ENCODE results near the genes SLC12A4 and ZFP90.

DNA sequence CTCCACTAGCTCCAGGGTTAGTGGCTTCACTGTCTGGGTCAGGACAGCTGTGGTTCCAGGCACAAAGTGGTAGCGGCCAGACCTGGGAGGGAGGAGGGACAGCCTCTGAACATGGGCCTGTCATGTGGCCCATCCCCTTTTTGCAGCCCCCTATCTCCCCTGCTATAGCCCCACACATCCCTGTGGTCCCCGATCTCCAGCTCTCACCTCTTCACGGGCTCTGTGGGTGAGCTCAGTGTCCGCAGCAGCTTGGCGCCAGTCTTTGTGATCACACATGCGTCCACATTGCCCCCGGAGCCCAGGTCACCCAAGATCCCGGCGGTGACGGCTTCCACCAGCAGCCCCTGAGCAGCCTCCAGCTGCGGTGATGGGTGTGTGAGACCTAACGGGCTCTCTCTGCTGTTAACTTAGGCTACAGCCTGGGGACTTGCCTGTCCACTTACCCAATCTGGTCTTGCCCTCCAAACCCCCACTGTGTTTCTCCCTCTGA, 2.0 kb downstream of the PSMB10 start:
- PRO-cap = no peak
- RAMPAGE, long total RNA, 2 experiments = no peak in any of the 2 experiments

DNA sequence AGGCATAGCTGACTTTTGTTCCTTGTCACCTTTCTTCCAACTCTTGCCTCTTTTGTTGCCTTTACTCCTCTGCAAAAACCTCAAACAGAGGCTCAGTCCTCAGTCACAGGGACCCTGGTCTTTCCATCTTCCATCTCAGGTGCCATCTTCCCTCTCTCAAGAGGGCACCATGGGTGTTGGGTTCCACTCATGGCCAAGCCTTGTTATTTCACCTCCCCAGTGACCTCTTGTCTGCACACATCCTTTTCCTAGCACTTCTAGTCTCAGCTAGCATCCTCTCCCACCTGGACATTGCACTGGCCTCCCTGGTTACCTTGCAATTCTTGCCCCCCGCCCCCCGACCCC, 503 bp upstream of the PSMB10 start:
- PRO-cap = no peak
- RAMPAGE, long total RNA, 2 experiments = no peak in any of the 2 experiments

GRCh38 chr16:67967299-67968430, 772 bp downstream of the SLC12A4 start:
- PRO-cap = bidirectional peak, plus-strand start at chr16:67967604, minus-strand start at chr16:67967474; bidirectional peak, plus-strand start at chr16:67968320, minus-strand start at chr16:67968269
- RAMPAGE, long total RNA, 2 experiments = no peak in any of the 2 experiments

GRCh38 chr16:67968431-67969407, at the start of gene SLC12A4:
Gene SLC12A4, minus strand, starts transcription at chr16:67968637.
- PRO-cap = bidirectional peak, plus-strand start at chr16:67968742, minus-strand start at chr16:67968601; bidirectional peak, plus-strand start at chr16:67969287, minus-strand start at chr16:67969191
- RAMPAGE, long total RNA, 2 experiments = no peak in any of the 2 experiments

DNA sequence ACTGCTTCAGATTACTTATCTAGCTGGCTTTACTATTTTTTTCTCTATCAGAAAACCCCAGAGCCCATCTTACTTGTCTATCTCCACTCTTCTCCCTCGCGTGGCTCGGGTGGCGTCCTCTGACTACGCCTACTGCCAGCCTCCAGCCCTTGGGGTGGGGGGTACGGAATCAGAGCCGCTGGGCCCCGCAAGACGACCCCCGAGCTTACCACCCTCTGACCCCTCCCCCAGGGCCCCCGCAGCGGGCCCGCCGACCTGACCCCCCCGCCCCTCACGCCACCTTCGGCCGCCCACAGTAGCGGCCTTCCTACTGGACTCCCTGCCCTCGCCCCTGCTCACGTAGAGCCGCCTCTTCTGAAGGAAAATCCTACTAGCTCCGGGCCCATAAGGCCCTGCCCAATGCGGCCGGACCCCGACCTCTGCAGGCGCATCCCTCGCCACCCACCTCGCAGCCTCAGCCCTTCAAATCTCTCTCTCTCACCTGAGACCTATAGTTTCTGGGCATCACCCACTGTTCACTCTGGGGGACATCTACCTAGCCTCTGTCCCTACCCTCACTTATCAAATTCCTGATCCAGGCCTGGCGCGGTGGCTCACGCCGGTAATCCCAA, 1.1 kb upstream of the SLC12A4 start:
- PRO-cap = no peak
- RAMPAGE, long total RNA, 2 experiments = no peak in any of the 2 experiments

DNA sequence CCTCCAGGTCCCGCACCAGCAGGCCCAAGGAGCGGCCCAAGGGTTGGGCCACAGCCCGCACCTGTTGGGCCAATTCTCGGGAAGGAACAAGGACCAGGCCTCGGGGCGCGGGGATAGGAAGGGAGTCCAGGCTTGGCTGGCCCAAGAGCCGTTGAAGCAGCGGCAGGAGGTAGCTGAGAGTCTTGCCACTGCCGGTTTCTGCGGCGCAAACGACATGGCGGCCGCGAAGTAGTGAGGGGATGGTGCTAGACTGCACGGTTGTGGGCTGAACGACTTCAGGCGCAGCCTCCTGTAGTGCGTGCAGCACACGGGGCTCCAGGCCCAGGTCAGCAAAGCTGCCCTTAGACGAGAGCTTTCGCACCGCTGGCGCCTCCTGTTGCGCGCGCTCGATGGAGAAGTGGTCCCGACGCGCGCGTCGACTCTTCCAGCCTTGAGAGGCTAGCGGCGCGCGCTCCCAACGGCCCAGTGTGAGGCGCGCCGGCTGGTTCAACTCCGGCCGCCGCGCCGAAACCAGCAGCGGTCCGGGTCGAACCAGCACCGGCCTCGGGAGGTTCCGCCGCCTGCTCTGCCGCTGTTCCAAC, 454 bp downstream of the DDX28 start:
- PRO-cap = no peak
- RAMPAGE, long total RNA, 2 experiments = no peak in any of the 2 experiments

DNA sequence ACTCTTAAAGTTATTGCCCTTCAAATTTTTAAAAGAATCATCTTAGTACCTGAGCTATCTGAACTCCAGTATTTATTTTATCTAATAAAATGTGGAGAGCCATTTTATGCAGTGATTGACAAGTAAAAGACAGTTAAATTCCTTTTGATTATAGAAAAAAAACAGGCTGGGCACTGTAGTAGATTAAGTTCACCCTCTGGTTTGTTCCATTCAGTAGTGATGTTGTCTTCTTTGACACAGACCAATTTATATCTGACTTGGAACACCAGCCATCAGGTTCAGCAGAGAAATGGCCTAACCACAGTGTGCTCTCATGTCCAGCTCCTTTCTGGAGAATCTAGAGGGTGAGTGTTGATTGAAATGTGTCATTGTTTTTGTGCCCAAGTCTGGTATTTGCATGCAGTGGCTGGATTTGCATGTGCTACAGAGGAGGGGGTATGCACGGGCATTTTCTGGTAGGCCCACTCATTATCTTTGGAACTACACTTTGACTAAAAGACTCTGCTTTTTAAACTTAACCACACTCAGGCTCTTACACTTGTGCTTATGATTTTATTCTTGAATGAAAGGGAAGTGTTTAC, 21.7 kb downstream of the ESRP2 start:
- PRO-cap = no peak
- RAMPAGE, long total RNA, 2 experiments = no peak in any of the 2 experiments

- PRO-cap = no peak
- RAMPAGE, long total RNA, 2 experiments = no peak in any of the 2 experiments
These were observed 5.8 kb downstream of the ESRP2 start for GRCh38 chr16:68230127-68230620.

DNA sequence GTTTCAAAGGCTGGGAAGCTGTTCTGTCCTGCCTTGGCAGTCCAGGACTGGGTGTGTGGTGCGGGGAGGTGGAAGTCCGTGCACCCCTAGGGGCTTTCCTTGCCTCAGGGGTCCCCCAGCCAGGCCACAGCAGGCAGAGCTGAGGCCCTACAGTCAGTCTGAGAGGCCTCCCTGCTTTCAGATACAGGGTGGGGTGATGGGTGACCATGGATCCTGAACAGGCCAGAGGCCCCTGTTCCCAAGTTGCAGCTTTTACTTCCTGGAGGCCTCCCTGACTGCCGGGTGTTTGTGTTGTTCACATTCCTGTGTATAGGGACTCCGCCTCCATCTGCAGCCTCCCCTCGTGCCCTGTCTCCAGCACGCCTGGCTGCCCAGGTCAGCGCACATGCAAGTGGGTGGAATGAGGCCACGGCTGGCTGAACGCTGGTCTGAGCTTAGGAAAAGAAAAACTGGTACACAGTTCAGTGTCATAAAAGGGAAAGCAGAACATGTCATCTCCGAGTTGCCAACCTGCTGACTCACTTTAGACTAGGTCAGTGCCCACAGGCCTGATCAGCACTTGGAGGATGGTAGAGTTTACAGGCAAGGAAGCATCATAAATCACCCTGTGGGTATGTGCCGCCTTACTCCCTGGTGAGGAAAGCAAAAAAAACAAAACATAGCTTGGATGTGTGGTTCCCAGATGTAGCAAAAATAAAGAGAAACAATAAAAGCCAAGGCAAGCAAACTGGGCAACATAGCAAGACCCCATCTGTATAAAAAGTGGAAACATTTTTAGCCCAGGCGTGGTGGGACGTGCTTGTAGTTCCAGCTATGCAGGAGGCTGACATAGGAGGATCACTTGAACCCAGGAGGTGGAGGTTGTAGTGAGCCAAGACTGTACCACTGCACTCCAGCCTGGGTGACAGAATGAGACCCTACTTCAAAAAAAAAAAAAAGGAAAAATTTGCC, 6.2 kb upstream of the SLC7A6 start:
- PRO-cap = no peak
- RAMPAGE, long total RNA, 2 experiments = no peak in any of the 2 experiments

DNA sequence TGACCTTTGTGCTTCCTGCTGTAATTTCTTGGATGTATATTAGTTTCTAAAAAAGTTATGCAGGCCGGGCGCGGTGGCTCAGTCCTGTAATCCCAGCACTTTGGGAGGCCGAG, 1.4 kb downstream of the SLC7A6 start:
- PRO-cap = no peak
- RAMPAGE, long total RNA, 2 experiments = no peak in any of the 2 experiments

GRCh38 chr16:68300436-68301665, 9.9 kb downstream of the SLC7A6OS start:
- PRO-cap = no peak
- RAMPAGE, long total RNA, 2 experiments = no peak in any of the 2 experiments

GRCh38 chr16:68309822-68310139, 965 bp downstream of the SLC7A6OS start:
- PRO-cap = no peak
- RAMPAGE, long total RNA, 2 experiments = no peak in any of the 2 experiments

DNA sequence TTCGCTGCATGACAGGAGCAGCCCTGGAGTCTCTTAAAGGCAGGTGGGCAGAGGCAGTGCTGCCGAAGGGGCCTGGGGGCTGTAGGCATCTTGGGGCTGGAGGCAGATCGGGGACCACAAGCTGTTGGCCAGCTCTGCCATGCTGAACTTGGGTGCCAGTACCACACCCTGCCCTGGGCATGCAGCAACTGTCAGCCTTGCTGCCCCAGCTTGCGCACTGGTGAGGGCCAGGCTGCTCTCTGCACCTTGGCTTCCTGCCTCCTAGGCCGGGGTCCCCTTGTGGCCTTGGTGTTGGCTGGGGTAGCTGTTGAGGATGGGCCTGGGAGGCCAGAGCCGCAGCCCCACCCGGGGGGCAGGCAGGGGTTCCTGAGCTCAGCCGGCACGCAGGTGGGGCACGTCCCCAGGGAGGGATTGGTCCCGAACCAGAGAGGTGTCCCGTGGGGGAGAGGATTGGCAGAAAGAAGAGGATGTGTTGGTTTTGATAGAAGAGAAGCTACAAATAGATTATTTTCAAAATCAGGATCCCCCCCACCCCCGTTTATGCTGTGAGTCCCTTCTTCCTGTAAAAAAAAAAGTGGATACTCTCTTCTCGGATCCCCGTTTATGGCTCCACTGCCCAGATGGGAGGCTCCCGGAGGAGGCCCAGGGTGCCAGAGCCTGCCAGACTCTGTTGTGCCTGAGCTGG, 49.1 kb downstream of the PRMT7 start:
- PRO-cap = no peak
- RAMPAGE, long total RNA, 2 experiments = no peak in any of the 2 experiments

DNA sequence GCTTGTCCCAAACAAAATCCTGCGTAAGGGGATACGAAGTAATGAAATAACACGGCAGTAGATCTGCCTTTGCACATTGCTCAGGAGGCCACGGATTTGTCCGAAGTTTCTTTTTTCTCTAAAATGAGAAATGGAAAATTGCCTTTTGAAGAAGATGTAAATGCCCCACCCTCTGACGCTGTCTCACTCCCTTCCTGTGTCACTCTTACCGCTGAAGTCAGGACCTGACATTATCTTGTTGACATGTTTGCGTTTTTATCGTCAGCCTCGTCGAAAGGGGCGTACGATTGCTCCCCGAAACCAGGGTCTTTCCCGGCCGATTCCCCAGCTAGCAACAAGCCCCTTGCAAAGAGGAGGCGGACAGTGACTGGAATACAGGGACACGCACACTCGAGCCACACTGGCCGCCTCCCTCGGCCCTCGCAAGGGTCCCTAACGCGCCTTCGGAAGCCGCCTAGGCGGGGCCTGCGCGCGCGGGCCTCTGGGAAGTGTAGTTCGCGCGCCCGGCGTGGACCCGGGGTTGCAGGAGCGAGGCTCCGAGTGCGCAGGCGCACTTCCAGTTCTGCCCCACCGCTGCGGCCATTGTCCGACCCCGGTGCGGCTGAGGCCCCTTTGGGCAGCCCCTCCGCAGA, at the start of gene ZFP90:
ZFP90 (plus strand) TSS at position 553 of the 632 bp plus-strand sequence.
- PRO-cap = bidirectional peak, plus-strand start at position 559 of the sequence, minus-strand start at position 422 of the sequence
- RAMPAGE, long total RNA, 2 experiments = start-site peak on the plus strand in 2 of 2 experiments, centred at positions 564 to 572 of the sequence, 32 to 39 reads per replicate

GRCh38 chr16:68640861-68641344, 4.2 kb upstream of the CDH3 start:
- PRO-cap = no peak
- RAMPAGE, long total RNA, 2 experiments = no peak in any of the 2 experiments

DNA sequence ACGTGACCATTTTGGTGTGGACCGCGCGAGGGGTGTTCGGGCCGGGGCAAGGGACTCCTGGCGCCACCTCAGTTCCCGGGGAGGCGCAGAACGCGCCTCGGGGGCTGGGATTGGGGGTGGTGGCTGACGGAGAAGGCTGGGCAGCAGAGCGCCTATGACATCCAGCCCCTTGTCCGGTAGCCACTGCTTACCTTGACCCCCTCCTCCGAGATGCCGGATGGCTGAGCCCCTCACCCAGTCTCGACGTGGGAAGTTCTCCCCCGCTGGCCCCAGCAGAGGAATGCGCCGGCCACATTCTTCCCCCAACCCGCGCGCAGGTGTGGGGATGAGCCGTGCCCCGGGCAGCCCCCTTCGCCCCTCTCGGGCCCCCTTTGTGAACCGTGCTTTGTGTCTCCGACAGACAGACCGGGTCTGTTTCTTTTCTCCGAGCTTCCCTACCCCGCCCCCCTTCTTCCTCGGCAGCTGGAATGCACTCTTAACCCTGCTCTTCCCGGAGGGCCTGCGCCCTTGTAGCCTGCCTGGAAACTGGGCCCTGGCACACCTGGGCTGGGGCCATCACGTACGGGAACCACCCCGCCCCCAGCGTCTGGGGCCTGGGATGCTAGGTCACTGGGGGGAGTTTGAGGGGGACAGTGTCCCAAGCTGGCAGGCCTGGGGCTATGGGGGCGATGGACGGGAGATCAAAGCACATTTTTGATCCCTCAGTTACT, 834 bp downstream of the CDH3 start:
- PRO-cap = no peak
- RAMPAGE, long total RNA, 2 experiments = no peak in any of the 2 experiments

DNA sequence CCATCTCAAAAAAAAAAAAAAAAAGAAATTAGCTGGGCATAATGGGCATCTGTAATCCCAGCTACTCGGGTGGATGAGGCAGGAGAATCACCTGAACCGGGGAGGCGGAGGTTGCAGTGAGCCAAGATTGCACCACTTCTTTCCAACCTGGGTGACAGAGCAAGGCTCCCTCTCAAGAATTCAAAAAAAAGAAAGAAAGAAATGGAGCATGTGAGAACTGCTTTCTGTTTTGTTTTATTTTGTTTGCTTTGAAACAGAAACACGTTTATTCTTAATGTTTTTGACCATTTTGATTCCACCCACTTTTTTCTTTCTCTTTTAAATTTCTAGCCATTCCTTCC, 47.9 kb downstream of the TANGO6 start:
- PRO-cap = no peak
- RAMPAGE, long total RNA, 2 experiments = no peak in any of the 2 experiments

- PRO-cap = no peak
- RAMPAGE, long total RNA, 2 experiments = no peak in any of the 2 experiments
These were observed 73.6 kb upstream of the HAS3 start for GRCh38 chr16:69031800-69032252.

DNA sequence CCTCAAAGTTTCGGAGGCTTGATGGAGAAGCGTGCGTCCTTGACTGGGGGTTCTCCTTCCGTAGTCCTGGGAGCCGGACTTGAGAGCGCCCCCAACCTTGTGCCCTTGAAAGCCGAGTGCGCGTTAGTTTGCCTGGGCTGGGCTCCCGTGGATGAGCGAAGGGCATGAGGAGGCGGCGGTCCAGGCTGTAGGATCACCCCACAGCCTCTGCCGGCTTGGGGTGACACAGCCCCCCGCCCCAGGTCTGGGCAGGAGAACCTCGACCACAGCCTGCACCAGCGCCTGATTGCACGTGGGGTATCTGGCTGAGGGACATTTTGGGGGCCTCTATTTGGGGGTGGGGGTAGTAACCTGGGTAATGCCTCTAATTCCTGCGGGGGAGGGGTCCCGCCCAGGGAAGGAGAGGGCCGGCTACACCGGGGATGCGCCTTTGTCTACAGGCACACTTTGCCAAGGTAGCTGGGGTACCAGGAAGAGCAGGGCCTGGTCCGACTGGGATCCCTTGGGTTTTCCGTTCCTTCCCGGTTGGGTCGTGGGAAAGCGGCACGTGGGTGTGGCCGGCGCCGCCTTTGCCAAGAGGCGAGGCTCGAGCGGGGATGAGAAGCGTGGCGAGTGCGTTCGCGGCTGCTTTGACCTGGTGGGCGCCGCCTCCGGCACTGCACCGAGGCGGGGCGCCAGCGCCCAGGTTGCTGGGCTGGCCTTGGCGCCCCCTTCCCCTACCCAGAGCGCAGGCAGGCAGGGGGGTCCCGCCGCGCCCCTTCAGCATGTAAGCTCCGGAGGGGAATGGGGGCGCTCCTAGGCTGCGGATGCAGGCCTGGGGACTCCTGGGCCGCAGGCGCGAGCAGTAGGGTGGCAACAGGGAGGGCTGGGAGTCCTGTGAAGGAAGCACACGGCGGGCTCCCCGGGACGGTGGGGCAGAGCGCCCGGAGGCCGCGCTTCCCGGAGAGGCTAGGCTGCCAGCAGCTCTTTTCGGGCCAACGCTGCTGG, 1.8 kb downstream of the HAS3 start:
- PRO-cap = no peak
- RAMPAGE, long total RNA, 2 experiments = no peak in any of the 2 experiments

DNA sequence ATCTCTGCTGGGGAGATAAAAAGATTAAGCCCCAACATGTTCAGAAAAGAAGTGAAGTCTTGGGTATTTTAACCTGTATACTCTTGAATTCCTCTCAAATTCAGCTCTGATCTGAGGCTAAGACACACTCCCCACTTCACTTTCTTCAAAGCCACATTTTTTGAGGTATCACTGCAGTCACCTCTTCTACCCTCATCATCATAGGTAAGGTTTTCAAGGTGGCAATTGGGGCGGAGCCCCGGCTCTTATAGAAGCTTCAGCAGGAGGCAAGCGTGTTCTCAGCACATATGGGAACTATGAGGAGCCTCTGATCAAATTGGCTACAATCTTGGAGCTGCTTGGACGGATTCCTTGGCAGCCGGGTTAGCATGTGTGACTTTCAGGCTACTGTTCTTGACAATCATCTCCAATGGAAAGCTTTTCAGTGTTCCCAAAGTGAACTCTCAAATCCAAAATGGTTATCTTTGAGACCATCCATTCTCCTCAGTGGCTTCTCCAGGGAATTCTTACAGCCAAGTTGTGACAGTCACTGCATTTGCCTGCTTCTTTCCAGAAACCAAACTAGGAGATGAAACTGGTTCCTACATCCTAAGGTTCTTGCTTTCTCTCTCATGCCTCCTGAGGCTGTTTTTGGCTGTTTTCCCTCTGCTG, 10.7 kb downstream of the HAS3 start:
- PRO-cap = no peak
- RAMPAGE, long total RNA, 2 experiments = no peak in any of the 2 experiments

All from right atrium auricular region (tissue), 2 donors.